Monocyte (primary cell): ENCODE results near the gene FGF19.

DNA sequence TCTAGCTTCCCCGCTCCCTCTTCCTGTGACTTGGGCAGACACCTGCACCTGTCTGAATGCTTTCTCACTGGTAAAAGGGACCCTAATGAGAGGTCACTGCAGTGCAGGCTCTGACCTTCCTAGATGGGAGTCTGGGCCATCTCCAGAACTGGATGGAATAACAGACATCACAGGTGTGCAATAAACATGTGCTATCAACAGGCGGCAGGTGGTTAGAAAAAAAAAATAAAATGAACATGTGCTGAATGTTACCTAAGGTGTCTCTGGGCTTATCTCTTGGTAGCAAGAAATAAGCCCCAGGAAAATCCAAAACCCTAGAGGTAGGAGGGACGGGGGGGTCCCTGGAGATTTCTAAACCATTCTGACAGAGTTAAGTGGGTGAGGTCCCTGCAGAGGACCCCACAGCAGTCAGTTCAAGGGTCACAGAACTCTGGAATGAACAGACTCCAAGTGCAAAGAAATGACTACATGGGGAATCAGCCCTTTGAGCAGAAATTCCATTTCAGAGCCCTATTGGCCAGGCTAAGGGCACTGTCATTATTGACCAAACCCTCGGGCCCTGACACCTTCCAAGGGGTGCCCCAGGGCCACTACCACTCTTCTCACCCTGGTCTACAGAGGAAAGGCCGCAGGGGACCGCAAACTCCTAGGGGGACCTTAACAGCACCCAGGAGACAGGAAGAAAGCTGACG lies 30.0 kb downstream of the CPT1A start:
- PRO-cap, 2 experiments, result no peak in any of the 2 experiments

- PRO-cap, 2 experiments, result peak in 2 of 2 experiments; most common plus-strand start chr11:68927456 (in 2)
Observed at GRCh38 chr11:68927175-68927549, 23.5 kb downstream of the IGHMBP2 start.

DNA sequence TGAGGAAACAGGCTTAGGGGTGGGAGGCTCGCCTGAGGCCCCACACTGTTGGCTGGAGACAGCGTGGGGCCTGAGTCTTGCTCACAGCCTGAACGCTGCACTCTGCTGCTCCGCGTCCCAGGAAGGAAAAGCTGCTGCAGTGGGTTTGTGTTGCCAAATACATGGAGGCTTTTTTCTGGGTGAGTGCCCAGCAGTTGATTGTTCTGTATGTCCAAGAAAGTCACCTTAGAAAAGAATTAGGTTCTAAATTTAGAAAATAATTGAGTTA lies 24.9 kb downstream of the IGHMBP2 start:
- PRO-cap, 2 experiments, result no peak in any of the 2 experiments

GRCh38 chr11:69002644-69003022 lies 10.4 kb downstream of the MRGPRF start:
- PRO-cap, 2 experiments, result no peak in any of the 2 experiments

- PRO-cap, 2 experiments, result peak in 2 of 2 experiments; most common plus-strand start chr11:69095606 (in 2)
Observed at GRCh38 chr11:69095409-69096368, 47.0 kb downstream of the TPCN2 start.

- PRO-cap, 2 experiments, result no peak in any of the 2 experiments
Observed at GRCh38 chr11:69337010-69337431, 43.1 kb downstream of the MYEOV start.

GRCh38 chr11:69381995-69382710 lies 88.2 kb downstream of the MYEOV start:
- PRO-cap, 2 experiments, result no peak in any of the 2 experiments

DNA sequence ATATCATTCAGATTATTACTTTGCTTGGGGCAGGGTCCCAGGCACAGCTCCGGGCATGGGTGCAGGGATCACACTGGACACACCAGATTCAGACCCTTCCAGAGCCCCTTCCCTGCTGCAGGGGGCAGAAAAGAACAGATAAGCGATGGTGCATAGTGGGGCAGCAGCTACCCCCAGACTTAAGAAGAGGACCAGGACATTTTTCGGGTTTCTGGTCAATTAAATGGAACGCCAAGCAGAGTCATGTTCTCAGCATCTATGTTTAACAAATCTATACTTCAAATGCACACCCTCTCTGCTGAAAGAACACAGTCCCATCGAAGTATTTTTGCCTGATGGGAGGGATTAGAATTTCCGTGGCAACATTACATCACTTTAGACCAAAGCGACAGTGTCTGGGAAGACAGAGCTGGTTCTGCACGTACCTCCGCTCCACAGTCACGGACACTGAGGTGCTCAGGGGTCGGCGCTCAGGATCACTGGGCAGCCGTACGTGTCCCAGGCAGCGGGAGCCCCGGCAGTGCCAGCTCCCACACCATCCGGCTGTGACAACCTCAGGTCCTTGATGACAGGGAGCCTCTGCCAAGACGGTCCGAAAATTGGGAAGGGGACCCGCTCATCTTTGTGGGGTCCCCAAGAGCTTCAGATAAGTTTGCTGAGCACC lies 125.5 kb downstream of the MYEOV start:
- PRO-cap, 2 experiments, result no peak in any of the 2 experiments

DNA sequence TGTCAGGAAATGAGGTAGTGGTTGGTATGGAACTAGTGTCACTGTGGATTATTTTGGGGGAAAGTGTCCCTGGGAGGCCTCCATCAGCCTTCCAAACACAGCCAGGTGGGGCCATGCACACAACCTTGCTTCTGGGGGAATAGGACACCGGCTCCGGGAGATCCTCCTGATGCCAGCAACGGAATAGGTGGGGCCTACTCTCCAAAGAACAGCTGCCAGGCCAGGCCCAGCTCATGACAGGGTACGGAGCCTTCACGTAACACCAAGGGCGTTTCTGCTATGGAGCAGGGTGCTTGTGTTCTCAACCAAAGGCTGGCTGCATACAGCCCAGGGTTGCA lies 156.9 kb downstream of the MYEOV start:
- PRO-cap, 2 experiments, result no peak in any of the 2 experiments

DNA sequence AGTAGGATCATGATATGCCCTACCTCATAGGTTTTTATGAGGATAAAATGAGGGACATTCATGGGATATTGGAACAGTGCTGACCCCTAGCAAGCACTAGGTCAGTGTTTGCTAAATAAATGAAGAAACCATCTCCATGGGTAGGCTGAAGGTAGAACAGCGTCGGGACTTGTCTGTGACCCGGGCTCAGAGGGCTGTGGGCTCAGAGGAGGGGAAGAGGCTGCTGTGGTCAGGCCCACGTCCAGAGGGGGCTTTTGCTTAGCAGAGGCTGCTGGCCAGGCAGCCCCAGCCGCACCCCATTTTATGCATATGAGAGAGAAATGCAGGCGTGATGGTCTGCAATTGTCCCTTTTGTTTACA lies 157.6 kb upstream of the CCND1 start:
- PRO-cap, 2 experiments, result no peak in any of the 2 experiments

DNA sequence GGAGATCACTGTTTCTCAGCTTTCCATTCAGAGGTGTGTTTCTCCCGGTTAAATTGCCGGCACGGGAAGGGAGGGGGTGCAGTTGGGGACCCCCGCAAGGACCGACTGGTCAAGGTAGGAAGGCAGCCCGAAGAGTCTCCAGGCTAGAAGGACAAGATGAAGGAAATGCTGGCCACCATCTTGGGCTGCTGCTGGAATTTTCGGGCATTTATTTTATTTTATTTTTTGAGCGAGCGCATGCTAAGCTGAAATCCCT lies 813 bp upstream of the CCND1 start:
- PRO-cap, 2 experiments, result no peak in any of the 2 experiments

DNA sequence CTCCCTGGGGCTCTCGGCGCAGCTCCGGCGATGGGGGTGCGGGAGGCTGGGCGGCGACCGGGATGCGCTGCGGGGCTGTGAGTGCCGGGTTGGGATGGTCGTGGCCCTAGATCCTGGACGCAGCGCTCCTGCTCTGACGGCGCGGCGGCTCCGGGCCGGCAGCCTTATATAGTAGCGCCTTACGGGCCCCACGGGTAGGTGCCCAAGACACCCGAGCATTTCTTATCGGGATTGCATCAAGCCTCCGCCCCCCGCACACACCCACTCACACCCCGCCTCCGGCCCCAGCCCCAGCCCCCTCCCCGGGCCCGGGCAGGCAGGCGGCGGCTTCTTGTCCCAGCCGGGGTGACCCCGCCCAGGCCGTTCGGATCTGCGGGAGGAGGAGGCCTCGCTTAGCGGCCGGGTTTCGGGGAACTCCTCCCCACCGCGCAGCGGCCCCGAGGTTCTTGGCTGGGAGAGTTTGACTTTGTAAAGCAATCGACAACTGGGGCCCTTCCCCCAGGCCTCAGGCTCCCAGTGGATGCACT lies at the start of gene FGF19:
FGF19 (minus strand) TSS at position 141 of the 527 bp plus-strand sequence.
- PRO-cap, 2 experiments, result no peak in any of the 2 experiments

- PRO-cap, 2 experiments, result no peak in any of the 2 experiments
Observed at GRCh38 chr11:69966827-69967333, 111.2 kb upstream of the ANO1 start.

DNA sequence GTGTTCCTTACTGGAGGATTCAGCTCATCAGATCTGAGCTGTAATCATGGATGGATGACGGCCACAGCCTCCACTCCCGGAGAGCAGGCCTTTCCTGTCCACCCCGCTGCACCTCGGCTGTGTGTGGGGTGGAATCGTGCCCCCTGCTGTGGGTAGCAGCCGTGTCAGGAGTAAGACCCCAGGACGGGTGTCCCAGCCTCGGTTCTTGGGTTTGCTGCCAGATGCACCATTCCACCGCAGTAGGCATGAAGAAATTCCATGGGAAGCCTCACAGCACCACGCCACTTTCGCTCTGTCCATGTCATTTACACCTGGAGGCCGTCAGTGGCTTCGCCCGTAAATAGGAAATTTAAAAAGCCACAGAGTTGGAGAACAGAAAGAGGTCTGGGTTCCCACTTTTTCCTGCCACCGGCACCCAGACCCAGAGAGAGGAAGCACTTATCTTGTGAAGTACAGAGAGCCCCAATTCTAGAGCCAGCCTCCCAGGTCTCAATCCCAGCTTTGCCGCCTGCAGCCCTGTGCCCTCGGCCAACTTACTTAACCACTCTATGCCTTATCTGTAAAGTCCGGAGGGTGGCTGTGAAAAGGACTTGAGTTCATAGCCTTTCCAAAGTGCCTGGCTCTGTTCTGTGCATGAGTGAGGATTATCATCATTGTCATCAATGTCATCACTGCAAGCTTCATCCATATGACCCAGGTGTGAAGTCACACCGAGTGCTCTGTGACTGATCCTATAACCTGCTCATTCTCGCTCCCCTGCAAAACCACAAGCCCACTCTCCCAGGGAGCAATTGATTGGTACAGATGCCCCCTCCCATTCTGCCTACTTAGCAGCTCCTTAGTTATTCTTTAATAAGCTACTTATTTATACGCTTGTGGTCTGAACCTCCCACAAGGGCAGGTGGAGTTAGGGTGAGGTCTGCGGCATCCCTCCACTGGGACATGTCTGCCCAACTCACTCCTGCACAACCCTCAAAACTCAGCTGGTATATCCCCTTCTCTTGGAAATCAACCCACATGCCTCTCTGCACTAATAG lies 90.0 kb upstream of the ANO1 start:
- PRO-cap, 2 experiments, result no peak in any of the 2 experiments

- PRO-cap, 2 experiments, result no peak in any of the 2 experiments
Observed at GRCh38 chr11:70050457-70050666, 27.8 kb upstream of the ANO1 start.

DNA sequence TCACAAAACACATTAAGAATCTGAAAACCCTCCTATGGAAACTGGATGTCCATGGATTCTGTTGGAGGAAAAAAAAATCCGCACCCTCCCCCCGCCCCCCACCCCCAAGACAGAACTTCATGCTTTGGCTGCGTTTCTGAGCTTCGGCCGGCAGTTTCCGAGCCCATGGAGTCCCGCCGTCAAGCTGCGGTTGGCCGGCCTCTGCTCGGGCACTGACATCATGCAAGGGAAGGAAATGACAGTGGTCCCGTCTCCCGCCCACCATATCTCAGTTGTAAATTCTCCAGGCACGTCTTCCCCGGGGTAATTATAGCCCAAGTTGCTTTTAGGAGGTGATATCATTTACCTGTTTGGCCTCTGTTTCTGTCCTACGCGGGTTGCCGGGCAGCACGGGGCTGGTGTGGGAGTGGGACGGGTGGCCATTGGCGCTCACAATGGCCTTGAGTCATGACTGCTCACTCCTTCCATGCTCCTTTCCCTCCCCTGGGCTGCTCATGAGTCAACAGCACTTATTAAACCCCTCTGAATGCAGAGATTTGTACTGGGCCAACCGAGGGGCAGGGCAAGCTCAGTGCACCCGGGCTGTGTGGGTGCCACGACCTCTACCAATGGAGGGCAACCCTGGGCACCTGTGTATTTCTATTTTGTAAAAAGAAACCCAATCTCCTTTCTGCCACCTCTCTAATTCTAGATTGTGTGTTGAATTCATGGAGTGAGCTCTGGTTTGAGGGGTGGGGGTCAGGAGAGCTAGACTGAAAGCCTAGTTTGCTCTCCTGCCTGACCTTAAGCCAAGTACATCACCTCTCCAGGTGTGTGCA lies 4.2 kb upstream of the ANO1 start:
- PRO-cap, 2 experiments, result no peak in any of the 2 experiments

DNA sequence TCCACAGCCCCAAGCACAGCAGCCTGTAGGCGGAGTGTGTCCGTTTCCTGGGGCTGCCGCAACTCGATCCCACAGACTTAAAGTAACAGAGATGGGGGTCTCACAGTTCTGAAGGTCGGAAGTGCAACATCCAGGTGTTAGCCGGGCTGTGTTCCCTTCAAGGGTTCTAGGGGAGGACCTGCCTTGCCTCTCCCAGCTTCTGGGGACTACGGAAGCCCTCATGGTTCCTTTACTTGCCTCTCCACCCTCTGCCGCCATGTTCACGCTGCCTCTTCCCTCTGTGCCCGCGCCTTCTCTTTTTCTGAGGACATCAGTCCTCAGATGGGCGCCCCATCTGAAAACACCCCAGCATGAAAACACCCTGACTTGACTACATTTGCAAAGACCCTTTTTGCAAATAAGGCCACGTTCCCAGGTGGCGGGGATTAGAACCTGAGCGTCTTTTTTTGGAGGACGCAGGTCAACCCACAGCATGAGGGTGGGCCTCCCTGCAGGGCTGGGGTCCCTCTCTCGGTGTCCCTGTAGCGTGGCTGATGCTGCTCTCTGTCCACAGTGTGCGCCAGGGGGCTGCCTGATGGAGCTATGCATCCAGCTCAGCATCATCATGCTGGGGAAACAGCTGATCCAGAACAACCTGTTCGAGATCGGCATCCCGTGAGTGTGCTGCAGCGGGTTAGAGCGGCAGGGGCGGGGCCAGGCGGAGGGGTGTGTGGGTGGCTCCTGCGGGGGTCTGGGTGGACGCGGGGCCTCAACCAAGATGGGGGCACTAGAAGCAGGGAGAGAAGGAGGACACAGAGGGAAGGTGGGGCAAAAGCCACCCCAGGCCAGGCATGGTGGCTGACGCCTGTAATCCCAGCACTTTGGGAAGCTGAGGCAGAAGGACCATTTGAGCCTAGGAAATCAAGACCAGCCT lies 37.9 kb upstream of the FADD start:
- PRO-cap, 2 experiments, result no peak in any of the 2 experiments

GRCh38 chr11:70204189-70204978 lies 1.3 kb downstream of the FADD start:
- PRO-cap, 2 experiments, result peak in 2 of 2 experiments; most common plus-strand start chr11:70204290 (in 1); most common minus-strand start chr11:70204340 (in 2)

GRCh38 chr11:70399205-70400302 lies 1.2 kb downstream of the CTTN start:
- PRO-cap, 2 experiments, result no peak in any of the 2 experiments

GRCh38 chr11:70545045-70545781 lies 146.9 kb downstream of the CTTN start:
- PRO-cap, 2 experiments, result no peak in any of the 2 experiments